ENCODE measurements around the genes KDM5A and WNK1.

DNA sequence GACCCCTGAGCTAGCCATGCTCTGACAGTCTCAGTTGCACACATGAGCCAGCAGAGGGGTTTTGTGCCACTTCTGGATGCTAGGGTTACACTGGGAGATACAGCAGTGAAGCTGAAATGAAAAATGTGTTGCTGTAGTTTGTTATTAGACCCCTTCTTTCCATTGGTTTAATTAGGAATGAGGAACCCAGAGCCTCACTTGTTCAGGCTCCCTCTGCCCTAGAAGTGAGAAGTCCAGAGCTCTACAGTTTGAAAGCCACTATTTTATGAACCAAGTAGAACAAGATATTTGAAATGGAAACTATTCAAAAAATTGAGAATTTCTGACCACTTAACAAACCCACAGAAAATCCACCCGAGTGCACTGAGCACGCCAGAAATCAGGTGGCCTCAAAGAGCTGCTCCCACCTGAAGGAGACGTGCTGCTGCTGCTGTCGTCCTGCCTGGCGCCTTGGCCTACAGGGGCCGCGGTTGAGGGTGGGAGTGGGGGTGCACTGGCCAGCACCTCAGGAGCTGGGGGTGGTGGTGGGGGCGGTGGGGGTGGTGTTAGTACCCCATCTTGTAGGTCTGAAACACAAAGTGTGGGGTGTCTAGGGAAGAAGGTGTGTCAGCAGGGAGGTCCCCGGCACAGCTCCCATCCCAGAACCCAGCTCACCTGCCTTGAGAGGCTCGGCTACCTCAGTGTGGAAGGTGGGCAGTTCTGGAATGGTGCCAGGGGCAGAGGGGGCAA, 50.1 kb upstream of the IQSEC3 start:
- RRBS, 2 experiments: no CpG with 5 or more reads among the region's 10 CpGs

DNA sequence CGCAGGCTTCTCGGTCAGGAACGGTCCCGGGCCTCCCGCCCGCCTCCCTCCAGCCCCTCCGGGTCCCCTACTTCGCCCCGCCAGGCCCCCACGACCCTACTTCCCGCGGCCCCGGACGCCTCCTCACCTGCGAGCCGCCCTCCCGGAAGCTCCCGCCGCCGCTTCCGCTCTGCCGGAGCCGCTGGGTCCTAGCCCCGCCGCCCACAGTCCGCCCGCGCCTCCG, 35.4 kb upstream of the IQSEC3 start:
- RRBS, 2 experiments: no CpG with 5 or more reads among the region's 29 CpGs

DNA sequence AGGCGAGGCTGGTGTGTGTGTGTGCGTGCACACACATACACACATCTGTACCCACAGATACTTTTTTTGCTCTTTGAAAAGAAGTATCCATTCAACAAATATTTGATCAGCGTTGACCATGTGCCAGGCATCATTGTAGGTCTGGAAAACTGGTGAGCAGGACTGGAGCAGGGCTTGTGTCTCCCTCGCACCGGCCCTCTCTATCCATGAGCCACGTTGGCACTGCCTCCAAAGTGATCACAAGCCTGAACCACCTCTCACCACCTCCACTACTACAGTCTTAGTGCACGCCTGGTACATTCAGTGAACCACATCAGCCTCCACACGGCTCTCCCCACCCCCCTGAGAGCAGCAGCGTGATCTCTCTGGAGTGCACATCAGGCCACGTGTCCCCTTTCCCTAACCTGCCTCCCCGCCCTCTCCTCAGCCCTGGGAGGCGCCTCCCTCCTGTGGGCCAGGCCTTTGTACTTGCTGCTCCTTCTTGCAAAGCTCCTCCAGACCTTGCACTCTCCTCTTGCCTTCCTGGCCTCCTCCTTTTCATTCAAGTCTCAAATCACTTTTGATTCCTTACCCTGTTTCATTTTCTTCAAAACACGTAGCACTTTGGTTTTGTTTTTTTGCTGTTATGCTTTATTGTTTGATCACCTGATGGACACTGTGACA, 49.8 kb downstream of the SLC6A12 start:
- RRBS, 2 experiments: no CpG with 5 or more reads among the region's 13 CpGs

DNA sequence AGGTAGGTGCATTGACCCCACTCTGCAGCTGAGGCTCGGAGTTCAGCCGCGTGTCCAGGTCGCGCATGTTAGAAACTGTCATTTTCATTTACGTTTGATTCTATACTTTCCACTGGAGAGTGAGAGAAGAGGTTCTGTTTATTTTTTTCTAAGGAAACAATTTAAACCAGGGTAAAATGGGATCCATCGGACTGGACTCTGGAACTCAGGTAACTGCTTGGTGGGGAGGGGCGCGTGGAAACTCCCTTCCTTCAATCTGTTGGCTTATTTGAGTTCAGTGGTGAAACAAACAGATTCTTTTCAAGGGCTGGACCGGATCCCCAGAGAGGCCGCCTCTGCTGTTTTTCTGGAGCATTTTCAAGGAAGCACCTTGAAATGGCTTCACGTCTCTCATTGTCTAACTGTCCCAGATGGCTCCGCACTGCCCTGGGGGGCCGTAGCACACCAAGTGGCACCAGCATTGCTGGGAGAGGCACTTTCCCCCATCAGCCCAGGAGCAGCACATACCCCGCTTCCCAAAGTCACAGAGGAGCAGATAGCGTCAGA, 47.0 kb downstream of the SLC6A12 start:
- RRBS, 2 experiments: no CpG with 5 or more reads among the region's 16 CpGs

DNA sequence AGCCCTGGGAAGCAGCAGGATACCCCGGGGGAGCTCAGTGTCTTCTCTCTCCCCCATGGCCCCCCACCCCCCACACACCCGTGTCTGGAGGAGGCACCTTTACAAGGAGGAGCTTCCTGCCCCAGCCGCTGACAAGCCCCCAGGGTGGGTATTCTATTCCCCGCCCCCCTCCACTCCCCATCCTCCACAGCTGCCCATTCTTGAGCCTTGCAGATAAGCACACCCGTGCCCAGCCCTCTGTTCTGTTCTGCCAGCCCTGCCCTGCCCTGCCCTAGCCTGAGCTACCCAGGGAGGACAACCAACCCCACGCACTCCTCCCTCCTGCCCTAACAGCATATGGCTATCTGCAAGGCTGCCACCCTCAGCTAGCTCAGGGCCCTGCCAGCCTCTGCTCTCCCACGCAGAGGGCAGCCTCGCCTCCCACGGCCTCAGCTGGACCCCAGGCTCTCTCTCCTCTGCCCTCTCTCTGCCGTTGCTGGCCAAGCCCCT, 41.7 kb downstream of the SLC6A12 start:
- RRBS, 2 experiments: 54 to 88% methylated on average over 1 of the region's 10 CpGs

GRCh38 chr12:174686-175063, 39.3 kb downstream of the SLC6A12 start:
- RRBS, 2 experiments: 85 to 96% methylated on average over 6 of the region's 17 CpGs

GRCh38 chr12:180403-180901, 33.5 kb downstream of the SLC6A12 start:
- RRBS, 2 experiments: no CpG with 5 or more reads among the region's 8 CpGs

DNA sequence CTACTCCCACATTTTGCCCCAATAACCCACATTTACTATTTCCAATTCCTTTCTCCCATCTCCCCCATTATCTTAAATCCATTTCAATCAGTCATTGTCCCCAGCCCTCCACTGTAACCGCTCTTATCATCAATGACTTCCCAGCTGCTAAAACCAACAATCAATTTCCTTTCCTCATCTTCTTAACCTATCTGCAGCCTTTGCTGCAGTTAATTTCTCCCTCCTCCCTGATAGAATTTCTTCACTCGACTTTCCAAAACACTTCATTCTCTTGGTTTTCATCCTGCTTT, 8.4 kb downstream of the SLC6A13 start:
- RRBS, 2 experiments: no CpG with 5 or more reads among the region's 2 CpGs

- RRBS, 2 experiments: no CpG with 5 or more reads among the region's 2 CpGs
These were observed 15.4 kb downstream of the KDM5A start for GRCh38 chr12:373564-374318.

DNA sequence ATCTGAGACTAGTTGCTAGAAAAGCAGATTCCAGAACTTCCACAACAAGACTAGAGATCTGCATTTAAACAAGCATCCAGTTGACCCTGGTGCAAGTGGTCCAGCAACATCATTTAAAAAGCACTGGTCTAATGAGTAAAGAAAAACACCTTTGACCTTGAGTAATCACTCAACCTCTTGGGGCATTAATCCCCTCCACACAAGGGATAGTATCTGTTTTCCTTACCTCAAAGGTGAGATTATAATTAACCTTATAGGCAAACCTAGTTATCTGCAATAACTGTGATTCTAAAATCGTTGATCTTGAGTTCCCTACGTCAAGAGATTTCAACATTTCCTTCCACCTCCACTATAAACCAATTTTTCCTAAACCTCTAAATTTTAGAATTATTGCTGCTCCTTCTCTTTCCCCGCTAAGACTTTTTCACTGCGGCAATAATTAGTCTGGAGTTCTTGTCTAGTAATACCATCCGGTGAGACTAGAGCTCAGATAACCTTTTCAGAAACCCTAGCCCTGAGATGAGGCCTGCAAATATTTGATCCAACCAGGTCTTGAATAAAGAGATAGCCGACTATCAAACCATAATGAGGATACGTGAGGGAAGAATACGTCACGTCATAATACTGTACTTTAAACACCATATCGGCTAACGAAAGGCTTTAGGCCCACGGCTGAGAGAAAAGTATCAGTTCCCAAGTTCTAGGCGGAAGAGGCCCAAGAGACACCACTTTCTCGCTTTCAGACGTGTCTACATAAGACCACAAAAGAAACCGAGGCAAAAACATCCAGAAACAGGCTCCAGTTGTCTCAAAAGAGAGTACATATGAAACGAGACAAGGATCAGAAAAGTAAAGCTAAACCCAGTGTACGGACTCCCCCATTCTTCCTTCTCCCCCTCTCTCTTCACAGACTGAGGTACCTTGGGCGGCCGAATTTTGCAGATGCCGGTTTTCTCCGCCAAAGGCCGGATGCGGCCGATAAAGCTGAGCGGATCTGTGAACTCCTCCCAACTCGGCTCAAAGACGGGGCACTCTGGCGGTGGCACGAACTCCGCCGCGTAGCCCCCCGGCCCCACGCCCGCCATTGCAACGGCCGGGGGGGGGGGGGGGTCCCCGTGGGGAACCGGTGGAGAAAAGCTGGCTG, 741 bp downstream of the KDM5A start:
- RRBS, 2 experiments: 0 to 2% methylated on average over 10 of the region's 40 CpGs

- RRBS, 2 experiments: 2% methylated on average over 4 of the region's 50 CpGs
These were observed at the start of gene KDM5A for GRCh38 chr12:389151-389869. TSS of gene KDM5A (minus strand) at chr12:389320.

- RRBS, 2 experiments: no CpG with 5 or more reads among the region's 6 CpGs
These were observed 17.7 kb downstream of the B4GALNT3 start for GRCh38 chr12:477458-477904.

GRCh38 chr12:516157-517299, 56.8 kb downstream of the B4GALNT3 start:
- RRBS, 2 experiments: no CpG with 5 or more reads among the region's 10 CpGs

GRCh38 chr12:532719-533469, 73.2 kb downstream of the B4GALNT3 start:
- RRBS, 2 experiments: no CpG with 5 or more reads among the region's 7 CpGs

- RRBS, 2 experiments: no CpG with 5 or more reads among the region's 6 CpGs
These were observed 79.4 kb downstream of the B4GALNT3 start for GRCh38 chr12:538999-539599.

DNA sequence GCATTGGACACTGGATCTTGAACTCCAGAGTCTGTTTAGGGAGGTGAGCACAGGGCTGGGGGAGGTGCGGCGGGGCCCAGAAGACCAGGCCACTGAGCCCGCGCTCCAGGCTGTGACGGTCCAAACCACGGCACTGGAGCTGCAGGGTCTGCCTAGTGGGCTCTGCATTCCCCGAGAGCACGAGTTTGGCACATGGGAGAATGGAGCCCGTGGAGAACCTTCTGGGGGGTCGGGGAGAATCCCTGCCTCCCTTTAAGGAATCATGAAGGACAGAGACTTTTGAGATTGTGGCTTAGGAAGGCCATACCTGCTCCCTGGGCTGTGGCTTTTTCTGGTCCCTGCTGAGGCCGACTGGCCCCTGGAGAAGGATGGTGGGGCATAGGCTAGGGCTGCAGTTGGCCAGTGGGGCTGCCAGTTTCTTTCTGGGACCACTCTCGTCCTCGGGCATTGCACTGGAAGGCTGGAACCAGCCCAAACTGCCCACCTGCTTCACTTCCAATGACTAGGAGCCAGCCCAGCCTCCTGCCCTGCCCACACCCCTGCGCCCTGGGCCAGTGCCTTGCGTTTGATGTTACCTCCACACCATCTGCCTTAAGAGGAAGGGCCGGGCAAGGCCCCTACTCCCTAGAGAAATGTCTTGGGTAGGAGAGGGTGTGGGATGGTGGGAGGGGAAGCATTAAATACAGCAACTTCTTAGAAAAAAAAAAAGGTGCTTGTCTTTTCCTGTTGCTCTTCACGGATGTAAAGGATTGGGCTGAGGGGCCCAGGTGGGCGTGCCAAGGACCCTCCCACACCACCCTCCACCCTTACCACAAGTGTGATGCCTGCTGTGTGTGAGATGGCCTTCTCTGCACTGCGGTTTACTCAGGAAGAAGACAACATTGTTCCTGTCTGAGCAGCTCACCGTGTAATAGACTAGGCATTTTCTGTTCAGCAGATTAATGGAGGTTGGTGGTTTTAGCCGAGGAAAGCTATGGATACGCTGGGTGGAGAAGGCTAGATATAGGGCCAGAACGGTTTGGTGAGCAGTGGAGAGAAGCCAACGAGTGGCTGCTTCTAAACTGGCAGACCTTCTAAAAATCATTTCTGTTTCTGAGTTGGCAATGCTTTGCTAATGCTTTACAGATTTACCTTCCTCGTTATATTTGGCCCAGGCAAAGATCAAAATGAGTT, 100.1 kb downstream of the NINJ2 start:
- RRBS, 2 experiments: no CpG with 5 or more reads among the region's 25 CpGs

DNA sequence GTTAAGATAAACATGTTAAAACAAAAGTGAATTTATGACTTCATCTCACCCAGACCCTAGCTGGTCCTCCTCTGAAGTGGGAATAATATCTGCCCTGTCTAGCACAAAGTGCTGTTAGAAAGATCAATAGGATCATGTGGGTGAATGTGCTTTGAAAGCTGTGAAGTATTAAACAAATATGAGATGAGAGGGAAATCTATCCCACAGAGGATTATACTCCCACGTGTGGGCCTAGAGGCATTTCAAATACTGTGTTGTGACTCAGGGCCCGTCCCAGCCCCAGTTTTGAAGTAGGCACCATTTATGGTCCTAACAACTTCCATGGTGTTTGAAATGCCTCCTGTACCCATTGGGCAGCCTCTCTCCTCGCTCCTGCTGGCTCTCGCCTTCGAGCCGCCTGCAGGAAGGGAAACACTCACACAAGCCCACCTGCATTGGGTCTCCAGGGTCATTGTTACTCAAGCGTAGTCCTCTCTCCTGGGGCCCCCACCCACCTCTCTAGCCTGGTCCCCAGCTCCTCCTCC, 88.4 kb downstream of the NINJ2 start:
- RRBS, 2 experiments: no CpG with 5 or more reads among the region's 7 CpGs

GRCh38 chr12:575831-576746, 87.2 kb downstream of the NINJ2 start:
- RRBS, 2 experiments: 2 to 15% methylated on average over 10 to 16 of the region's 47 CpGs

- RRBS, 2 experiments: 3 to 15% methylated on average over 52 to 54 of the region's 102 CpGs
These were observed 20.4 kb downstream of the NINJ2 start for GRCh38 chr12:642577-643526.

GRCh38 chr12:752514-753313, at the start of gene WNK1:
TSS of gene WNK1 (plus strand) at chr12:752579.
- RRBS, 2 experiments: under 1 to 2% methylated on average over 40 to 54 of the region's 92 CpGs